ENCODE measurements around a stretch of chr3.

- PRO-cap, 10 experiments: no peak in any of the 10 experiments
Observed at GRCh38 chr3:12647549-12648093, 16.3 kb downstream of the RAF1 start.

DNA sequence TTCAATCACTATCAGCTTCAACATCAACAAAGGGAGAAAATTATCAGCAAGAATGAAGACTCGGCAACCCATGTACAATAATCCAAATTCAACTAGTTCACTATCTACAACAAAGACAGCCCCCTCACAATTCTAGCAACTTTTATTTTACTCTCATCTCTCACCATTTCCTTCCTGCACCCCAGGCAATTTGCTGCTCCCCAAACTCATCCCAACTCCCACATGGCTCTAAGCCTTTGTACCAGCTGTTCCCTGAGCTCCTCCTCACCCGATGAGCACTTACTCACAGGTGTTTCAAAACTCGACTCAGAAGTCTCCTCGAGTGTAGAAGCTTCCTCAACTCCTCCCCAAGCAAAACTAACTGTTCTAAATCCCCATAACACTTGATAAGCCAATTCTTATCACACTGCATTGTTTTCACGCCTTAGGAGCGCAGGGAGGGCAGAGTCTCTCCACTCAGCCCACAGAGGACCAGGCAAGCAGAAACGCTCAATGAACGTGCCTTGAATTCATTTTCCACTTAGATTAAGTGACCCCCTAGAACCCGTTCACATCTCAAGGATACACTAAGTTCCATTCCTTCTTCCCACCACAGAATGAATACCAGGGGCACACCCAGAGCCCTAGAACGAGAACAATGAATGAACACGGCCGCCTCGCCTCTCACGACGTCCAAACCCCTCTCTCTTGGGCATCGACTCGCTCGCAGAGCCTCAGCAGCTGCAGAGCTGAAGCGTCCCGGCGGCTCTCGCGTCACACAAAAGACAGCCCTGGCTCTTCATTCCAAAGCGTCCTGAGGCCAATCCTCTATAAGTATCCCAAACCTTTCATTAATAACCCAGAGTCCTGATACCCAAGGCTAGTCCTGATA is 1.2 kb downstream of the RAF1 start:
- PRO-cap, 10 experiments: peak in 9 of 10 experiments; most common plus-strand start position 309 of the sequence (in 9); most common minus-strand start position 689 of the sequence (in 3)

DNA sequence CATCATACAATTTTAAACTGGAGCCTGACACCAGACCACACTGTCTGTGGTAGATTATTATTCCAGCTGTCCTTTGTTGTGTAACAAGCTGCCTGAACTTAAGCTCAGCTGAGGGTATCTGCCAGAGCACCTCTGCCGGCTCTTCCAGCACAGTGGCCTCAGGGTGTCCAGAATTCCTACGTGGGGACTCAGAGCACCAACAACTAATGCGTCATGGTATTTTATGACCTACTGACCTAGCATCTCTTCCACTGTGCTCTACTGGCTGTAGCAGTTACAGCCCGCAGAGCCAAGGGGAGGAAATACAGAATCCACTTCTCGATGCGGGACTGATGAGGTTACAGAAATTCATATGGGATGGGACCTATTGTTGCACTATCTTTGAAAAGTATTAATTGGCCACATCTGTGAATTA is 15.6 kb upstream of the RAF1 start:
- PRO-cap, 10 experiments: no peak in any of the 10 experiments

DNA sequence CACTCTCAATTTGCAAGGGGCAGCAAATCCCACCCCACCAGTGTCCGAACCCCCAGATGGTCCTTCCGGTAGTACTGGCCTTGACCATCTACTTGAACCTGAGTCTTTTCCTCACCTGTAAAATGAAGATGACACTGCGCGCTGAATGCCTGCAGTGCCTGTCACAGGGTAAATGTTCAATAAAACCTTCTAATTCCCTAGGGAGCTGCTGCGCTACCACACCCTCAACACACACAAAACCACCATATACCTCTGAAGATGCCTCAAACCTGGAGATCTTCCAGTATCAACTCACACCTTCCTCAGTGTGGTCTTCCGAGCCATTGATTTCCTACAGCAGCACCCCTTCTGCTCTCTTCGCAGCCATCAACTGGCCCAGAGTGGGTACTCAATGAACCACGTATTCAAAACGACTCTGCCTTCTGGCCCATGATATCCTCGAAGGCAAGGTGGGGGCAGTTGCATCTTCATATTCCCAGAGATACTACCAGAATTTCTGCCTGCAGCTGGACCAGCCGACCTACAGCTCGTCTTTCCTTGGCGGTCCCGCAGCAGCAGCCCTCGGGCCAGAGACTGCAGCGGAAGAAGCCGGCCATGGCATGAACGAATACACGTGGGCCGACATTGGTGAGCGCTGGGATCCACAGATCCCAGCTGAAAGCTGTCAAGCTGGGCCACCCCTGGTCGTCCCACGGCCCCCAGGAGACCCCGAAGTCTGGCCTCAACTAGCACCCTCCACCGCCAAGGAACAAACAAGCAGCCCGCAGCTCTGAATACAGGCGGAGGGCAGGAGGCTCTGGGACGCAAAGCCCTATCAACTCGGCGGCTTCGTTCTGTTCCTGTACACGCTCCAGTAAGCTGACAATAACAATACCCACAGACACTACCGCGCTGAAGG is 596 bp downstream of the RPL32 start:
- PRO-cap, 10 experiments: peak in 2 of 10 experiments; most common plus-strand start position 569 of the sequence (in 1); most common minus-strand start position 746 of the sequence (in 1)

- PRO-cap, 10 experiments: peak in 1 of 10 experiments; most common plus-strand start chr3:12868181 (in 1)
Observed at GRCh38 chr3:12867962-12868380, 26.6 kb upstream of the RPL32 start.

DNA sequence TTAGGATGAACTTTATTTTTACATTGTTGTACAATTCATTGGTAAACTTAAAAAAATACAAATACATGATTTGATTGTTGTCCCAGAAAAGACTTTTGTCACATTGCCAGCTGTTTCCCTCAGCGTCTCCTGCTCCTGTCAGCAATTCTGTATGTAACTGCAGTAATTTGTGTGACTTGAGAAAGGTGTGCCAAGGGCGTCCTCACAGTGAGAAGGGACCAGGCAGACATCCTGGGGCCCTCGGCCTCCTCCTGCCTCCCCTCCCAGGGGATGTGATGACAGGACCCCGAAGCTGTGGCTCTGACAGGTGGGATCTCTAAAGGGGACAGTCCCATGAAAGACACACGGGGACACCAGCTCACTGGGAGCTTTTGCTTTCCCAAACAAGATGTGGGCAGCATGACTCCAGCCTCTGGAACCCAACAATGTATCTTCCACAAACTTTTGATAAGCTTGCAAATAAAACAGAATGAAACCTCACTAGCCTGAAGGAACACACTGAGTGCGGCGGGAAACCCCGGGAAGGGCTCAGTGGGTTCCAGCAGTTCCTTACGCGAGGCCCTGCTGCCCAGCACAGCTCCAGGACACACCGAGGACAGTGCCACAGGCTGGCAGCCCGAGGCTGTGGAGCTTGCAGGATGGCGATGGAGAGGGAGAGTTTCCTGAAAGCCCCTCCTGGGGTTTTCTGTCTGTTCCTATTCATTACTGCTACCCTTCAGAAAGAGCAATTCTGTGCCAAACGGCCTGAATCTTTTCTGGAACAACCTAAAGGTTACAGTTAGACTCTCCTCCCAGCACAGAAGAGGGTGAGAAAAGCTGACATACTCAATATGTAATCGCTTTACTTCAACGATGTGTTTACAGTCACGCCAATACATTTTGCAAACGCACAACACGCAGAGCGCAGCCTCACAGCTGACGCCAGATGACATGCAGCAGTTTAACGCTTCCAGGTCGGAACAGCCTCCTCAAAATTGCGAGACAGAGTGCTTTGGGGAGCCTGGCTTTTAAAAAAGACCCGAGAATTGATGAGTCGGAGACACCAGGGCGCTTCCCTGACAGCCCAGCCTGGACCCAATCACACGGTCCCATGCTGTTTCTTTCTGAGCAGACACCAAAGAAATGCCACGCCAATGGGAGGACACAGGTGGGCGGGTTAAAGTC is 56.9 kb upstream of the RPL32 start:
- PRO-cap, 10 experiments: no peak in any of the 10 experiments

GRCh38 chr3:12911754-12912038 is 70.3 kb upstream of the RPL32 start:
- PRO-cap, 10 experiments: no peak in any of the 10 experiments

- PRO-cap, 10 experiments: no peak in any of the 10 experiments
Observed at GRCh38 chr3:12932100-12933079, 91.0 kb upstream of the RPL32 start.

GRCh38 chr3:12942619-12943298 is 101.4 kb upstream of the RPL32 start:
- PRO-cap, 10 experiments: no peak in any of the 10 experiments

- PRO-cap, 10 experiments: no peak in any of the 10 experiments
Observed at GRCh38 chr3:12976034-12976421, 97.2 kb downstream of the IQSEC1 start.

DNA sequence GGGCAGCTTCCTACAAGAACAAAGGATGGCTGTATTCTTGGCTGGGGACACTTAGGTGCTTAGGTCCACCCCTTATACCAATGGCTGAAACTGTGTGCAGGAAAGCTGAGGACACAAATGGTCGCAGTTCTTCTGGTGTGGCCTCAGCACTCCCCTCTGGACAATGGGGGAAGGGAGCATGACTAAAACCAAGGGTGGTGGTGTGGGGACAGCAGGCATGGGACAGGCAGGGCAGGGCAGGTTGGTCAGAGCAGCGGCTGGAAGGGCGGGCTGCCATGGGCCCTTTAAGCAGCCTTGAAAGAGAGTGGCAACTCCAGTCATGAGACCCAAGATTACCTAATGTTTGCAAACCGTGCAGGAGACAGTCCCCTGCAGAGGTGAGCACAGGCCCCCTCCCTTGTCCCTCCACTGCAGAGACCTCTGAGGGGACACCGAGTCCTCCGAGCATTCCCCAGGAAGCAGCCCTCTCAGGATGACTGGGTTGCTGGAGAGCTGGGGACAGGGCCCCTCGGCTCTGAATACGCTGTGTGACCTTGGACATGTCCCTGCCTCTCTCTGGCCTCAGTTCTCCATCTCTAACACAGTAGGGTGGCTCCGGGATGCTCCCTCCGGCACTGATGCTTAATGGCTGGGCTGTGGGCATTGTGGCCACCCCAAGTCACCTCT is 81.4 kb downstream of the IQSEC1 start:
- PRO-cap, 10 experiments: no peak in any of the 10 experiments

DNA sequence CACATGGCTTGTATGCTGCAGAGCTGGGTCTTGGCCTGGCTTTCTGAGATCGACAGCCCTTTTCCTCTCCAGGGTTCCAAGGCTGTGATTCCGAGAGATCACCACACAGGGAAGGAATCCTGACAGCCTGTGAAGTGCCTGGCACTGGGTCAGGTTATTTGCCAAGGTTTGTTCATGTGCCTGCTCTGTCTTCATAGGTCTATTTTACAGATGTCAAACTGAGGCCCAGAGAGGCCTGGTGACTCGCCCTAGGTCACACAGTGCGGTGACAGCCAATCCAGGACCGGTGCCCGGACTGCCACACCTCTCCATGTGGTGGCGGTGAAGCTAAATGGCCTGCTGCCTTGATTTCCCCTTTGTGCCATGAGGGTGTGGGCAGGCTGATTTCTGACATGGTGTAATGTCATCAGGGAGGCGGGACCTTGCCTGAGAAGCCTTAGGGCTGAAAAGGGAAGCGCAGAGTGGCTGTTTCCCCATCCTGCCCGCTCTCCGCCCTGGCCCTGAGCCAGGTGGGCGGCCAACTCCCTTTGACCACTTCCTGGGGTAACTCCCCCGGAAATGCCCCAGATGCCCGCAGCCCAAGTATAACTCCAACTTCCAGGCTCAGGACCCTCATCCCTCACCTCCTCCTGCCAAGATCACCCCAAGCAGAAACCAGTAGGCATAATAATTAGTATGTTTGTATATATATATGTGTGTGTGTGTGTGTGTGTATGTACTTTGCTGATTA is 64.1 kb downstream of the IQSEC1 start:
- PRO-cap, 10 experiments: peak in 2 of 10 experiments; most common plus-strand start position 615 of the sequence (in 2)

GRCh38 chr3:13015151-13015837 is 57.9 kb downstream of the IQSEC1 start:
- PRO-cap, 10 experiments: peak in 8 of 10 experiments; most common plus-strand start chr3:13015705 (in 4); most common minus-strand start chr3:13015635 (in 8)

- PRO-cap, 10 experiments: peak in 6 of 10 experiments; most common plus-strand start chr3:13019522 (in 1); most common minus-strand start chr3:13019459 (in 6)
Observed at GRCh38 chr3:13019097-13020440, 53.7 kb downstream of the IQSEC1 start.

DNA sequence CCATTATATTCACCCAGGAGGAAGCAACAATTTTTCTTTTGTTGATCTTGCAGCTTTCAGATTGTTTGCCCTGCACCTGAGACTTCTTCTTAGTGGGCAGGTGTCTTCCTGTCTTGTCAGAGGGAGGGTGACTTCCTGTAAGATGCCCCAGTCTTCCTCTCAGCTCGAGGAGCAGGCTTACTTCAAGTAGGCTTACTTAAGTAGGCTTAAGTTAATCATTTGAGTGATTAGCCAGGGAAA is 8.1 kb upstream of the NUP210 start:
- PRO-cap, 10 experiments: no peak in any of the 10 experiments

DNA sequence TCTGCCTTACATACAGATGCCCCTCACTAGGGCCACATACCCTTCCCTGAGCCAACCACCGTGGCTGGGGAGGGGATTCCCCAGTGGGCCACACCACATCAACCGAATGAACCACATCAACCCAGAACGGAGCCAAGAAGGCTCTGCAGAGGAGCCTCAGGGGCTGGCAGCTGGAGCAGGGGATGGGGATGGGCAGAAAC is 4.5 kb upstream of the FBLN2 start:
- PRO-cap, 10 experiments: no peak in any of the 10 experiments

GRCh38 chr3:13826719-13827176 is 53.1 kb downstream of the WNT7A start:
- PRO-cap, 10 experiments: no peak in any of the 10 experiments

GRCh38 chr3:14134174-14135033 is 9.6 kb downstream of the TMEM43 start:
- PRO-cap, 10 experiments: no peak in any of the 10 experiments

DNA sequence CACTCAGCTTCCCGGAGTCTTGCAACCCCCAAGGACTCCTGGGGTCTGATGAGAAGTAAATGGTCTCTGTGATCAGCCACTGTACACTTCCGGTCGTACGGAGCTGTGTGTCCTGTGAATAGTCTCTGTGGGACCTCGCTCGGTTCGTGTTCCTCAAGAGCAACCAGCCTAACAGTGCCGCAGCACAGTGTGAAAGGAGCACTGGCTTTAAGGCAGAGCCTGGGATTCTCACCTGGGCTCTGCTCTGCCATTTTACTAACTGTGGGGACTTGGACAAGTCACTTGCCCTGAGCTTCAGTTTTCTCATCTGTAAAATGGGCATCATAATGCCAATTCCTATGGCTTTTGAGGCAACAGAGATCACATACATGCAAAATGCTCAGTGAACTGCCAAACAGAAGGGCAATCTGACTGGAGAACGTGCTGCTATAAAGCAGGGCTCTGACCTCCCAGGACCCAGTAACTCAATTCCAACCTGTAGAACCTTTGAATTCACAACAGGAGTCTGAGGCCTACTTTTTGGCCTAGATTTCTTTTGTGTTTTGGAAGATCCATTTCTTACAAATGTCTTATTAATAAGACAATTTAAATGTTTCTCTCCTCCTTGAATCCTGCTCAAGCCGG is 26.7 kb downstream of the XPC start:
- PRO-cap, 10 experiments: no peak in any of the 10 experiments

GRCh38 chr3:14178994-14179720 is 540 bp downstream of the LSM3 start:
- PRO-cap, 10 experiments: no peak in any of the 10 experiments

Measured in Metastatic Breast Carcinoma in the Brain (tissue), 10 donors.